Right common carotid artery plus branches (tissue), 1 donor: ENCODE measurements around the gene NBAS.

DNA sequence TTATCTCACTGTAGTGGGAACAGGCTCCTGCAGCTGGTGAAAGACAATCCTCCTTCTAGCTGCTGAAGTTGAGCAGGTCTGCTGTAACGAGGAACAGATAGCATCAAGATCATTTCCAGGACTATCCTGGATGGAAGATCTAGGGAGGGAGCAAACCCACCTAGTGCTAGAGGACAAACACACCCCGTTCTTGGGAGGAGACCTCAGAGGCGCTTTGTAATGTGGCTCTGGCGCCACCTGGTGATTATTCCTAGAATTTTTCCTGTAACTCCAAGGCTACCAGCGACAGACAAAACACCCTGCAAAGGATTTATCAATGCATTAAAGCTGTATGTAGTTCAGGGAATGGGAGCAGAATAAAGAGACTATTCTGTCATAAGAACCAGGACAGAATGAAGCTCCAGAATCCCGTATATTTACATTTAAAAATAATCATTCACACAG lies 290.1 kb downstream of the TRIB2 start:
- PRO-cap = unidirectional peak, minus-strand start at position 123 of the sequence

DNA sequence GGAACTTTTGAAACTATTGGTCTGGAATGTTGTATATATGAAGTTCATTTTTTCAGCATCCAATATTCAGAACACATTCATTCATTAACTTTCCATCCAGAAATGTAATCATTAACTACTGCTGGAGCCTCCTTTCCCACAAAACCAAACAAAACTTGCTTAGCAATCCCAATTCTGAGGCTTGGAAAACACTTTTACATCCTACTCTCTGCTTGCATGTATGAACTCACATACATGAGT lies 869 bp upstream of the LRATD1 start:
- PRO-cap = no peak

DNA sequence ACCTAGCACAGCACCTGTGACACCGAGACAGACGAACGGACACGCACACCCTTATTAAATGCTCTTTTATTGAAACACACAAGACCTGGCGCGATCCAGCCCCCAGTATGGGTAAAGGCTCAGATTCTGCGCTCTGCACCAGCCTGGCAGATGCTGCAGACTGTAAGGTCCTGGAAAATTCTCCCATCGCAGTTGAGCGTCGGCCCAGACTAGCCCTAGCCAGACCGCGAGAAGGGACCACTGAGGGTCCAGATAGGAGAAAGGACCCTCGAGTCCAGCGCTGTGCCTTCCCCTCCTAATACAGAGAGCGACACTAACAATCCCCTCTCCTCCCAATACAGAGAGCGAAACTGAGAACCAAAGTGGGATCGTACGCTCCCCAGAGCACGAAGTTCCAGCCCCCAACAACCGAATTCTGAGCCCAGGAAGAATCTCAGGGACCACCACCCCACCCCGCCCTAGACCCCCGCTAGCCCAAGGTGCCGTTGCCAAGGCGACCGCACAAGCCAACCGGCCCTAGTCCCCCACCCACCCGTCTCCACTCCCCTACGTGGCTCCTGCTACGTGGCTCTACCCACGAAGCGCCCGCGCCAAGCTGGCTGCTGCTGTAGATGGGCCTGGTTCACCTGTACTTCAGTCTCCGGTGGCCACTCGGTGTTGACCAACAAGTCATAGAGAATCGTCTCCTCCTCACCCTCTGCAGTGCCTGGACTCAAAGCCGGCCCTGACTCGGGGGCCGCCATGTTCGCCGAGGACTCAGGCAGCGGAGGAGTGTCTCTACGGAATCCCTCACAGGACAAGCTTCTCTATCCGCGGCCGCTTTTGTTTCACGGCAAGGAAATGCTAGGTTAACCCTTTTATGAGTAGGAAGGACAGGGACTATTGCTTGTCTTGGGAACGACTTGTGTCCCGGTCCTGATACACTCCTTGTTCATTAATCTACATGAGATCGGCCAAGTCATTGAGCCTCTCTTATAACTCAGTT lies at the start of gene NBAS:
NBAS (minus strand) TSS at position 773 of the 985 bp plus-strand sequence.
- PRO-cap = unidirectional peak, minus-strand start at position 758 of the sequence

DNA sequence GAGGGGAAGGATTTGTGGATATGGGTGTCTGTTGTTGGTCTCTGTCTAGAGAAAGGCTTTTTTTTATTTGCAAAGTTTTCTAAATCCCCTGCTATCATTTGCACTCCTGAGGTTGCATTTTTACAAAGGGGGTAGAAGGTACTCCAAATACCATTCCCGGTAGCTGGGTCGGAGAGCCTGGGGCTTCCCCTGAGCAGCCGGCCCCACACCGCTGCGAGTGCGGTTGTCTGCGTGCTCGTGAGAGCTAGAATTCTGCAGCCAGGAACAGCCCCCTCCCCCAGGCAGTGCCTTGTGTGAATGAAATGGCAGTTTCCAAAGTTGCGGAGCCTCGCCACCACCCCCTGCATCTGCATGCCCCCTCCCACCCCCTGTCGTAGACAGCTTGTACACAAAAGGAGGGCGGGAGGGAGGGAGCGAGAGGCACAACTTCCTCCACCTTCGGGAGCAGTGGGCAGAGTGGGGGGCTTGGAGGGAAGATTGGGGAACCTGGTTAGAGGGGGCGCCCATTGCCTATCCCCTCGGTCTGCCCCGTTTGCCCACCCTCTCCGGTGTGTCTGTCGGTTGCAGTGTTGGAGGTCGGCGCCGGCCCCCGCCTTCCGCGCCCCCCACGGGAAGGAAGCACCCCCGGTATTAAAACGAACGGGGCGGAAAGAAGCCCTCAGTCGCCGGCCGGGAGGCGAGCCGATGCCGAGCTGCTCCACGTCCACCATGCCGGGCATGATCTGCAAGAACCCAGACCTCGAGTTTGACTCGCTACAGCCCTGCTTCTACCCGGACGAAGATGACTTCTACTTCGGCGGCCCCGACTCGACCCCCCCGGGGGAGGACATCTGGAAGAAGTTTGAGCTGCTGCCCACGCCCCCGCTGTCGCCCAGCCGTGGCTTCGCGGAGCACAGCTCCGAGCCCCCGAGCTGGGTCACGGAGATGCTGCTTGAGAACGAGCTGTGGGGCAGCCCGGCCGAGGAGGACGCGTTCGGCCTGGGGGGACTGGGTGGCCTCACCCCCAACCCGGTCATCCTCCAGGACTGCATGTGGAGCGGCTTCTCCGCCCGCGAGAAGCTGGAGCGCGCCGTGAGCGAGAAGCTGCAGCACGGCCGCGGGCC lies 1.4 kb downstream of the MYCN start:
- PRO-cap = no peak

GRCh38 chr2:16105284-16106103 lies 165.1 kb downstream of the MYCN start:
- PRO-cap = no peak

DNA sequence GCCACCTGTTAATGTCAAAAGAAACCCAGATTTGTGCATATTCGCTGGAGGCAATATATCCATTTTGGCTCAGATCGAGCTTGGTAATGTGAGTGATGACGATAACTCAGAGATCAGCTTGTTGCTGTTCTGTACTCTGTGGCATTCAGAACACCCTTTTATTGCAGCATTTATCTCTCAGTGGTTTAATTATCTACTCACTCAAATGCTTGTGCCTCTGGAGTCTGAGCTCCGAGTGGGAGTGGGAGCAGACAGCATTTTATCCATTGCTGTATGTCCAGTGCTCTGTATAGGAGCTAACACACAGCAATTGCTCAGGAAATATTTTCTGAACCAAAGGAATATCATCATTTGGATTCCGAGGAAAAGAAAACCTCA lies 183.6 kb downstream of the MYCN start:
- PRO-cap = no peak

DNA sequence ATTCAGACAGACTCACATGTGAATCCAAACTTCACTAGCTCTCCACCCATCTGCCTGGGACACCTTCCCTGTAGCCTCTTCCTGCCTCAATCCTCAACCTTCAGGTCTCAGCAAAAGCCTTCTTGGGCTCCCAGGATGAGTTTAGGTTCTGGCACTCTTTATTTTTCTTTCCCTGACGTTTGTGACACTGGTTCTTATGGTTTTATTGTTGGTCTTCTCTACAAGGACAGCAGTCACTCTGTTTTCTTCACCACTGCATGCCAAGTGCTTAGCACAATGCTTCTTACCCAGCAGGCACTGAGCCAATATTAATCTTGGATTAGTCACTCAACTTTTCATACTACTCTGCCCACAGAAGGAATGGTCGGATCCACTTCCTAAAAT lies 186.2 kb downstream of the MYCN start:
- PRO-cap = no peak

- PRO-cap = no peak
These were observed 40.5 kb downstream of the CYRIA start for GRCh38 chr2:16624996-16625597.

- PRO-cap = no peak
These were observed 12.5 kb downstream of the CYRIA start for GRCh38 chr2:16653035-16653583.

DNA sequence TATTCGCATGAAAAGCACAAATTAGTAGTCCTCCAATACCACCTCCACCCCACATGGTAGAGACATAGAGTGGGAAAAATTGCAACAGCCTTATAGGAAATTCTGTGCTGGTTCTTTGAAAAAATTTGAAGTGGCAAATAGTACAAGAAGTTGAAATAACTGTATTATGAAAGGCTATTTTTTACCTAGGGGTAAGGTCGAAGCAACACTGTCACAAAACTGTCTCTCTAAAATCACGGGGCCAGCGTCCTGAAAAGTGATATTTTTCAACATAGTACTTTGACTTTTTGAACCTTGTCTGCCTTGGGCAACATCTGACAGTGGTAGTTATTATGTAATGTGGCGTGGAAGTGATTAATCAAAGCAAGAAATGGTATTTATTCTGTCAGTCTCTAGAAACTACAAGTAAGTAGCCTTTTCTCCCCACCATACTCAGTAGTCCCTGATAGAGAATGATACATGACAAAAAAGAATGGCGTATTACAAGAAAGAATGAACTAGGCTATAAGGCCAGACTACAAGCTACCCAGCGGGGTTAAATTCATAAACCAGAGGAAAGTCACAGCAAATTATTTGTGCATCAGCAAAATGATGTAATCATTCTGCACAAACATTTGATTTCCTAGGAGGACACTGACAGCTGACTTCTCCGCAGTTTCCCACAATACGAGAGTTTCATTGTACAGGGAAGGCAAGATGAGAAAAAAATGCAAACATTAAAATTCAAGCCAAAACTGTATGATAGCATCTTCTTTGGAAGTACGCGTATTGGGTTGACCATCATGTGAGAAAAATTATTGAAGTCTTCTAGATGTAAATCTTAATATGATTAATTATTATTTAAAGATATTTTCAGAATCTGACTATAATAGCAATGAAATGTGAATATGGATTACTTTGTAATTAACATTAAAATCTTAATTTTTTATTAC lies 9.9 kb downstream of the GEN1 start:
- PRO-cap = no peak

- PRO-cap = no peak
These were observed 3.3 kb upstream of the MSGN1 start for GRCh38 chr2:17812910-17813491.

DNA sequence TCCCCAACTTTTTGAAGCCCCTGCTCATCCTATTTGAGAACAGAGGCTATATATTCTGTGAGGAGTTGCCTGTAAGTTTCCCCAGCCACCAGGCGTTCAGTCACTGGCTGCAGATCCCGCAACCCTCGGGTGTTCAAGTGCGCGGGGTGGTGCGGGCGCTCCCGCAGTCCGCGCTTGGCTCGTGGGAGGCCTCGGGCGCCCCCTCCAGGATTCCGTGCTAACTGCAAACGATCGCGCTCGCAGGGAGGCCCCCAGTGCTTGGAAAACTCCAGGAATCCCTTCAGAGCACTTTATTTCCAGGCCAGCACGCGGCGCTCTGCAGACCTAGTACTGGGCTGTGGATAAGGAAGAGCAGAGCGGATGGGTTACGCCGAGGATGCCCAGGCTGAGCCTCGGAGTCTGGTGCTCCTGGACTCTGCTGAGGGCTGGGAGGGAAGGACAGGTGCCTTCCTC lies 14.3 kb downstream of the MSGN1 start:
- PRO-cap = no peak

DNA sequence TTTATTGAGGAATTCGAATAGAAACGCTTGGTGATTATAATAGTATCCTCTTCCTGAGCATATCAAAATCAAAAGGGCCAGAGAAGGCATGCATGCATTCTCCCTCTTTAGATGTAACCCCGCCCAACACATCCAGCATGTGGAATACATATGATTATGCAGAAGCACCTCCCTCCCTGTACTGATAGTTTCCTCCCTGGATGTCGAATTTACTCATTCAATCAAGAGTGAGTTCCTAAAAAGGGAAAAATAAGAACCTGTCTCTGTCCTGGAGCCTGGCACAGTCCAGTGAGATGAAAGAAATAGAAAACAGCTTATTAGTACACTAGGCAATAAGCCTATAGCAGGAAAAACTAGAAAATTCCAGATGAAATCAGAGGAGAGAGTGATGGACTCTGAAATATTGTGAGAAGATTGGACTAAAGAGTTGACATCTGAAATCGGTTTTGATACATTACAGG lies 262.8 kb downstream of the RDH14 start:
- PRO-cap = no peak

DNA sequence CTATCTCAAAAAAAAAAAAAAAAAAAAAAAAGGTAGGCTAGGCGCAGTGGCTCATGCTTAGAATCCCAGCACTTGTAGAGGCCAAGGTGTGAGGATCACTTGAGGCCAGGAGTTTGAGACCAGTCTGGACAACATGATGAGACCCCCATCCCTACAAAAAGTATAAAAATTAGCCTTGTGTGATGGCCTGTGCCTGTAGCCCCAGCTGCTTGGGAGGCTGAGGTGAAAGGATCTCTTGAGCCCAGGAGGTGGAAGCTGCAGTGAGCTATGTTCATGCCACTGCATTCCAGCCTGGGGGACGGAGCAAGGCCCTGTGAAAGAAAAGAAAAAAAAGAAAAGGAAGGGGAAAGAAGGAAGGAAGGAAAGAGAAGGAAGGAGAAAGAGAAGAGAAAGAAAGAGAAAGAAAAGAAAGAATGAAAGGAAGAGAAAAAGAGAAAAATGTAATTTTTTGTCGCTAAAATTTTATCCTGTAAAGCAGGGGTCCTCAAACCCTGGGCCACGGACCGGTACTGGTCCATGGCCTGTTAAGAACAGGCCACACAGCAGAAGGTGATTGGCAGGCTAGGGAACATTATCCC lies 140.5 kb upstream of the NT5C1B start:
- PRO-cap = no peak

GRCh38 chr2:19305656-19306266 lies 52.7 kb downstream of the OSR1 start:
- PRO-cap = no peak

GRCh38 chr2:19677911-19678709 lies 223.7 kb downstream of the TTC32 start:
- PRO-cap = no peak

DNA sequence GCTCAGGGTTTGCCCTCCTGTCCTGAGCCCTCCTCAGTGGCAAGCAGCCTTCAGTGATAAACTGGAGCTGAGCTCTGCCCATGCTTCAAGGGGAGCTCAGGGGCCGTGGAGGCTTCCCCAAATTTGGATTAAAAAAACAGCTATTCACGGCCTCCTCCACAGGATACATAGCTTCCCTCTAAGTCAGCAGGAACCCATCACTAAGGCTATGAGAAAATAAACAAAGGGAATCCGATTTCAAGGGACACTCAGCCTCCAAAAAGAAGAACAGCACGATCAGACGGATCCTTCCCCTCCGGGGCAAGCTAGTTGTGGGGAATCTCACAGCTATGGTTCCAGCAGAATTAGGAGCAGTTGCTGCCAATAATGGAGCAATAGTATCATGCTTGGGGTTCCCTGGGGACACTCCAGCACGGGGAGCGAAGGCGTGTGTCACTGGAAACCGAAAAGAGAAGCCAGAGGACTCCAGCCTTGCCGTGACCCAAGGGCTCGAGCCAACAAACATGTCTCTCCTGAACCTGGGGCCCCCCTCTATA lies 163.1 kb downstream of the TTC32 start:
- PRO-cap = unidirectional peak, minus-strand start at position 302 of the sequence

GRCh38 chr2:19900792-19901828 lies 673 bp downstream of the TTC32 start:
- PRO-cap = bidirectional peak, plus-strand start at chr2:19901743, minus-strand start at chr2:19901694

- PRO-cap = no peak
These were observed 678 bp upstream of the MATN3 start for GRCh38 chr2:20013164-20013527.

- PRO-cap = no peak
These were observed 15.0 kb upstream of the LAPTM4A start for GRCh38 chr2:20066348-20066837.